ENCODE measurements around the genes KIF13A and TPMT.

GRCh38 chr6:17987375-17987996 lies at the start of gene KIF13A:
Gene KIF13A (minus strand): TSS chr6:17987635.
- PRO-cap = bidirectional peak, plus-strand start at chr6:17987763, minus-strand start at chr6:17987590; bidirectional peak, plus-strand start at chr6:17987883, minus-strand start at chr6:17988152

GRCh38 chr6:18141692-18142253 lies 13.1 kb downstream of the TPMT start:
- PRO-cap = no peak

DNA sequence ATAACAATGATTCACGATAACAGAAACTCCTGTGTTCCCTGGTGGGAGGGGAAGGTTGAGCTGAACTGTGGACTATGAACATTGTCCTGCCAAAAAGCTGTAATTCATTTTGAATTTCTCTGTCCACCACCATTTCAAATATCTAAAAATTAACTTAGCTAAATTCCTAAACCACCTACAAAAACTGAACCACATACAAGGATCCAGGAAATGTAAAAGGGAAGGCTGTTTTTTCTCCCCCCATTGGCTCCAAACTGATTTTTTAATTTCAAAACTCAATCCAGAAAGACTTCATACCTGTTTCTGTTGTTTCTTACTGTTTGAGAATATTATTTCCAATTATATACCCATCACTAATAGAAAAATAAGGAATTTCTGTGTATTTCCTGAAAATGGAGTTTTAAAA lies 7.5 kb downstream of the TPMT start:
- PRO-cap = no peak

DNA sequence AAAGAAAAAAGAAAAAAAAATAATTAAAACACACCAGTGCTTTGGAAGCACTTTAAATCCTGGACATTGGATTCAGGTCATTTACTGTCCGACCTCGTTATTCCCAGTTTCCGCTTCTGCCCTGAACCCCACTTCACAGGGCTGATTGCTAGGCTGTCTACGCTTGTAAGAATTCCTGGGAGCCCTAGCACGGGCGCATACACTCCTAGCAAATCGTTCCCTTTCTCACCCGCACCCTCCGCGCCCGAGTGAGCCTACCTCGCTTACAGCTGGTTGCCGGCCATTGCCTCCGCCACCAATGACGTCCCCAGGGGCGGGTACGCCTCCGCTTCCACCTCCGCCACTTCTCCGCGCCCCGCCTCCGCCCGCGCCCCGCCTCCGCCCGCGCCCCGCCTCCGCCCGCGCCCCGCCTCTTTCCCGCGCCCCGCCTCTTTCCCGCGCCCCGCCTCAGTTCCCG lies at the start of gene TPMT:
TPMT (minus strand) TSS at position 303 of the 457 bp plus-strand sequence.
- PRO-cap = bidirectional peak, plus-strand start outside the sequence, minus-strand start at position 300 of the sequence

GRCh38 chr6:19690947-19692248 lies 145.8 kb upstream of the ID4 start:
- PRO-cap = bidirectional peak, plus-strand start at chr6:19691315, minus-strand start at chr6:19691266; bidirectional peak, plus-strand start at chr6:19691699, minus-strand start at chr6:19691534; bidirectional peak, plus-strand start at chr6:19691747, minus-strand start at chr6:19691735; bidirectional peak, plus-strand start at chr6:19692019, minus-strand start at chr6:19691986

DNA sequence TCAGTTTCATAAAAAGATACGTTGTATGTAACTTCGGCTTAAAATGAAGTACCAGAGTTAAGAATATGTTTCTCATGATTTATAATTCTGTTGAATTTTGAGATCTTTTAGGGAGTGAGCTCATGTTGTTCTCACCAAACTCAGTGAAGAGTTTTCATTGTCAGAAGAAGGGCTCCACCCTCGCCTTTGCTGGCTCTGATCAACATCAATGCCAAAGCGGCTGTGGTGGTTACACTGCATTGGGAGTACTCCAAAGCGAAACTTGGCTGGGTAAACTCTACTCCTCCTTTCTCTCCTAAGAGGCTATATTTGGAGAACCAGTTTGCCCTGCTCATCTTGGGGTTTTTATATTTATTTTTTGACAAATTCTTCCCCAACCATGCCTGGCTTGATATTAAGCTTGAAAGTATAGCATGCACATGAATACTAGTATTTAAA lies 12.8 kb upstream of the ID4 start:
- PRO-cap = no peak

GRCh38 chr6:19845517-19846051 lies 8.4 kb downstream of the ID4 start:
- PRO-cap = no peak

DNA sequence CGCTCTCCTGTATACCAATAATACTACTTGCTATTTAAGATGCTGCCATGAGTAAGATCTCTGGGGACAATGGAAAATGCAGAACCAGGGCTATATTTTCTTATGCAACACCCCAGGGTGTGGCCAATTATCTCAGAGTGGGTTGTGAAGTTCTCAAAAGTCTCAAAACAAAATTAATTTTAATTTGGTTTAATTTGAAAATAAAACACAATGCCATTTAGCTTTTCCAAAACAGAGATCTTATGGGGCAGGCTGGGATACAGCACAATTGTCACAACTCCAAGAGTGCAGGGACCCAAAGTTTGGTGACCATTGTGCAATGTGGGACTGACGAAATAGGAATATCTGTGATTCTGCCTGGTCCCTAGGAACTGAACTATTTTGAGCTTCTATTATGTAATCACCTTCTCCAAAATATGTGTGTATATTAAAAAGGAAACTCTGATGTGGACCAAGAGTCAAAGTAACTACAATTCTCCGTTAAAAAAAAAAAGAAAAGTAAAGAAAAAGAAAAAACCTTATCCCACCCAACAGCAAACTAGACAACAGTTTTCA lies 43.1 kb downstream of the MBOAT1 start:
- PRO-cap = no peak

- PRO-cap = no peak
These were observed 3.6 kb downstream of the MBOAT1 start for GRCh38 chr6:20208628-20209141.

DNA sequence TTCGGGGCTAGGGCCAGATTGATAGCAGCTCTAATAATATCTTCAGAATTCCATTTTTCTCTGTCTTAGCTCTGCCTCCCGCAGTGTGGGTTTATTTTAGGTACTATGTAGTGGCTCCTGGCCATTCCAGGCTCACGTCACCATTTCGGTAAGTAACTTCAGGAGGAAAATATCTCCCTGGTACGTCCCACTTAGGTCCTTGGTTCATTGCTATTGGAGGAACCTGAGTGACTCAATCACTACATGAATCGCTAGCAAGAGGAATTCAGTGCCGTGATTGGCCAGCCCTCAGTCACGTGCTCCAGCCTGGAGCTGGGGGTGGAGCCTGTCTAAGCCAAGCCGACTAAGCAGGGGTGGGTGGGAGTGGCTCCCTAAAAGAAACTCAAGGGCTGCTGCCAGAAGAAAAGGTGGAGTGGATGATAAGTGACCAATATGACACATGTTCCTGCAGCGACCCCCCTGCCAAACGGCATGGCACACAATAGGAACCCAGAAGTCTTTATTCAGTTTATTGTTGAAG lies 67.3 kb upstream of the E2F3 start:
- PRO-cap = no peak

- PRO-cap = no peak
These were observed 1.0 kb upstream of the E2F3 start for GRCh38 chr6:20400570-20401095.

GRCh38 chr6:20401096-20401642 lies 510 bp upstream of the E2F3 start:
- PRO-cap = bidirectional peak, plus-strand start at chr6:20401325, minus-strand start at chr6:20401202; bidirectional peak, plus-strand start at chr6:20401879, minus-strand start at chr6:20401479

GRCh38 chr6:20411690-20412501 lies 10.2 kb downstream of the E2F3 start:
- PRO-cap = no peak

GRCh38 chr6:20534928-20535335 lies 675 bp downstream of the CDKAL1 start:
- PRO-cap = no peak

- PRO-cap = no peak
These were observed 345.2 kb downstream of the CDKAL1 start for GRCh38 chr6:20879373-20879854.

GRCh38 chr6:21005678-21006038 lies 471.4 kb downstream of the CDKAL1 start:
- PRO-cap = no peak

DNA sequence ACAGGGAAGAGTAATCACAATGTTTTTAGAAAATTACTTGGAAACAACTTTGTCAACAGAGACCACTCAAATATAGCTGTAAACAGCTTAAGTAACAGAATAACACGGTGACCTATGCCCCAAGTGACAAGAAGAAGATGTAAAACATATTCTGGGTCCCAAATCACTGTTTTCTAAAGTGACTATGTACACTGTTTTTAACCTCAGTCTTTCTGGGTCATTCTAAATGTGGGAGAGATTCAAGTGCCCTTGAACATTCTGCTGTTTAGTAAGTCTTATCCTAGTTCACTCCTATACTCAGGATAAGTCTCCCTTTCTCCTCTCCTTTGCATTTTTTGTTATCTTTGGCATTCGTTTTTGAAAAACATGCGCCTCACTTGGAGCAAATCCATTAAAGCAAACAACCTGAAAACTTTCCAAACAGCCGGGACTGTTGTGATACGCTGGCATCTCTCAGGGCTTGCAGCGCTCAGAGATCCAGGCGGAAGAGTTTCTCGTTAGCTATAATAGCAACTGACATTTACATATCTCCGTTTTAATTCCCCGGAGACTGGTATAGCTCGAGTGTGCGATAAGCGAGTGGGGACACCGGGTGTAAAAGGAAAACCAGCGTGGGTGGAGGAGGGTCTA lies 114.5 kb upstream of the SOX4 start:
- PRO-cap = no peak

GRCh38 chr6:21594129-21594347 lies 487 bp downstream of the SOX4 start:
- PRO-cap = no peak

DNA sequence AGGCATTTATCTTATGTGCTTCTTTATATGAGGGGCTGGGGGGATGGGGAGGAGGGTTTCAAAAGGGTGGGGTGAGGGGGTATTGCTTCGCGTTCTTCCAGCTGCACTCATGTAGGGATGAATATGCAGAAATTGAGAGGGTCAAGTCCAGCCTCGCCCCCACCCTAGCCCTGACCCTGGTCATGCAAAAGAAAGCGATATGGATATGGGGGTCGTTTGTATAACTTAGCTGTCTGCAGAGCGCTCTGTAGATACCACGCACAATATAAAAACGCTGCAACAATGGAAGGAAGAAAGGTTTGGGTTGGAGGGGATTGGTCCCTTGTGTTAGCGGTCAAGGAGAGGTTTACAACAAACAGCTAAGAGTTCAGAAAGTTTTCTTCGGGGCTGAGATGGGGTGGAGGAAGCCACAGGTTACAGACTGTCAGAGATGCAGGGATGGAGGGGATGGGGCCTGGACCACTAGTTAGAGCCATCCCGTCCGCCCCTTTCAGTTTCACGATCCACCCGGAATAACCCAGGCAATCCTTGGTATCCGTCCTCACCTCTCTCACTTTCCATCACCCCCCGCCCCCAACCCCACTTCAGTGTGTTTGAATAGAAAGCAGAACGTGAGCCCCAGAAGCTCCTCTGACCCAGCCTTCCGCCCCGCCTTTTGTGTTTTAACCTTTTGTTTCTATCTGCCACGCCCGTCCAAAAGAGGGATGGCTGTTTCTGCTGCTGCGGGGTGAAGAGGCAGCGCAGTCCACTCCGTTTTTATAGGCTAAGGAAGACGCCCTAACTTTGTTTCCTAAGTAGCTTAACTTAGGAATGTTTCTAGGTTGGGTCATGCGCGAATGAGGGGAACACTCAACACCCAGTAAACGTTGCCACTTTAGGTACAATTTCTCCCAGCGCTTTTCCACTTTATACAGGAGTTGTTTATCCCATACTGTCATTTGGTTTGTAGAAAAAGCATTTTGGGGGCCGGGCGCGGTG lies 73.6 kb downstream of the SOX4 start:
- PRO-cap = bidirectional peak, plus-strand start at position 696 of the sequence, minus-strand start at position 514 of the sequence

GRCh38 chr6:22709798-22710154 lies 140.4 kb downstream of the HDGFL1 start:
- PRO-cap = no peak

Data from H9 (cell line).